Mesenchymal stem cell of adipose (primary cell): ENCODE measurements around a stretch of chr13.

DNA sequence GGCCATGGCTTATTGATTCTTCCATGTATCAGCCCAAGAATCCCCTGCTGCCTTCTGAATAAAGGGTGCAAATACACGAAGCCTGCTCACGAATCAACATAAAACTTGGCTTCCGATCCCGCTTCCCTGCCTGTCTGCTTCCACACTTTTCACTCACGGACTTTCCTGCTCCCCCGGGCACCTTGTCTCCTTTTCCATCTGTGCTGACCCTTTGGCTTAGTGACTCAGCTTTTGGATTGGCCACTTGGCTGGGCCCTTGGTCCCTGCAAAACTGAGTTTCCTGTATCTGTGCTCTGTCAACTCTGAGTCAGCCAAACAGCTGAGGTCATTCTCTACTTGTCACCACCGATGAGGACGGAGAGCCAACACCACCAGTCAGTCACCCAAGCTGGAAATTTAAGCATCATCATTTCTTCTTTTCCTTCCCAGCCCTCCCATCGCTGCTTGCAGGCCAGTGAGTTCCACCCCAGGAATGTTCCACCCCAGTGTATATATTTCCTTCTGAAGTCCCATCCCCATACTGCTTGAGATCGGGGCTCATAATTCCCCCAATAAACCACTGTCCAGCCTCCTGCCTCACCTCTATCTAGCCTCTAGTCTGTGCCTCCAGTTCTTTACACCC is 11.4 kb upstream of the USP12 start:
- CAGE, long polyA plus RNA, result no peak

DNA sequence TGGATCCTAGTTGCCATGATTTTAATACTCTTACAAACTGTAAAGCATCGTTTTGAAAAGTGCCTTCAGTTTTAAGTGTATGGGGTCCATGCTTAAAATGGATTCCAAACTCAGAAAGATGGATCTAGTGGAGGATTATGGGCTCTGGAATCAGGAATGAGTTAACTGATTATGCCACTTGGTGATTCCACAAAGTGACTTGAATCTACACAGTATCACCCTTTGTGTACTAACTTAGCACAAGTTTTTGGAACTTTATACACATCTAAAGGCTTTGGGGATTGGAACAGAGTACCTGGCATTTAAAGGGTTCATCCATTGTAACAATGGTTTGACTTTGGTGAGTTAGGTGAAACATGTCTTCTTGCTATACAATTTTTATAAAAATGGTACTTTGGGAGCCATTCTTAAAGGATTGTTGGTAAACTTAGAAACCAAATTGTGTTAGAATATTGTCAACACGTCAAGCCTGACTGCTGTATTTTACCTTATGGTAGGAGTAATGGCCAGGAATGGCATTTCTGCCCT is 1.1 kb downstream of the RPL21 start:
- CAGE, long polyA plus RNA, result no peak

DNA sequence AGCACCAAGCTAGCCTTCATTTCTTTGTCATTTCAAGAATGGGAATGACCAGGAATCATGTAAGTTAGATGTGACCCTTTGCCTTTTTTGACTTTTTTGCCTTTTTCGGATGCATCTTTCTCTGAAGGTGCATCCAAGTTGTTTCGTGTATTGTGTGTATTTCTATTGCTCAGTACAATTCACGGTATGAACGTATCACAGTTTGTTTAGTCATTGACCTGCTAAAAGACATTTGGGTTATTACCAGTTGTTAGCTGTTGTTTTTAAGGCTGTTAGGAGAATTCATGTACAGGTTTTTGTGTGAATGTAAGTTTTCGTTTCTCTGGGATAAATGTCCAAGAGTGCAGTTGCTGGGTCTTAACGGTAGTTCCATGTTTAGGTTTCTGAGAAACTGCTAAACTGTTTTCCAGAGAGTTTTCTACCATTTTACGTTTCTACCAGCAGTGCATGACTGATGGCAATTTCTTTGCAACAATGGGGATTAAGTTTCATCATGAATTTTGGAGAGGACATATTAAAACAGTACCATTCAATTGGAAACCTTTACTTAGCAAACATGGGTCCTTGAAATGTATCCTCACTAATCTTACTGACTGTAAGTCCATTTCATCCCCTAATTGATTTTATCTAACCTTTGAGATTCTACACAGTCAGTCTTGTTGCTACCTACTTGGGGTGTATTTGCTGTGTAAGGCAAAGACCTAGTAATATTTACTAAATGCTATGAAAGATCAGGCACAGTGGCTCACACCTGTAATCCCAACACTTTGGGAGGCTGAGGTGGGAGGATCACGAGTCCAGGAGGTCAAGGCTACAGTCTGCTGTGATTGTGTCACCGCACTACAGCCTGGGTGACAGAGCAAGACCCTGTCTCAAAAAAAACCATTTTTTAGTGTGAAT is 6.9 kb downstream of the RPL21 start:
- CAGE, long polyA plus RNA, result no peak

DNA sequence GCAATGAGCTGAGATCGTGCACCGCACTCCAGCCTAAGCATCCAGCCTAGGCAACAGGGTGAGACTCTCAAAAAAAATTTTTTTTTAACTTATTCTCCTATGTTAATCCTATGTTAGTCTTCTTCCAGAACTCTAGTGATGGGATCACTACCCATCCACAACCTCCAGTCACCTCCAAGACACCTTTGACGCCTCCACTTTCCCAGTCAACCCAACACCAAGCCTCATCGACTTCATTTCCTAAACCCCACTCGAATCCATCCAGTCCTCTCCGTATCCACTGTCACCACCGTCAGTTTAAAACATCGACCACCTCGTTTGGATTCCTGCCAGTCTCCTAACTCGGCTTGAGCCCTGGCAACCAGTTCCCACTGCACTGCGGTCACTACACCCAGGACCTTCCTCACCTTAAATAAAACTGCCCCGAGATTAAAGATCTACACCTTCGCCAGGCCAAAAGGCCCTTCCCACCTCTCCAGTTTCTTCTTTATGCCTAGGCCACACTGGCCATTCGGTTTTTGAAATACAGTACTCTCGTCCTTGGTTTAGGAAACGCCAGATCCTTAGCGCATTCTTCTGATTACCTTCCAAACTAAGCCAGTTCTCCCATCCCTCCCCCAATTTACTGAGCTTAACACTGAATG is 1.3 kb downstream of the MTIF3 start:
- CAGE, long polyA plus RNA, result no peak

- CAGE, long polyA plus RNA, result no peak
Measured at GRCh38 chr13:27455328-27455647, 4.9 kb upstream of the MTIF3 start.

DNA sequence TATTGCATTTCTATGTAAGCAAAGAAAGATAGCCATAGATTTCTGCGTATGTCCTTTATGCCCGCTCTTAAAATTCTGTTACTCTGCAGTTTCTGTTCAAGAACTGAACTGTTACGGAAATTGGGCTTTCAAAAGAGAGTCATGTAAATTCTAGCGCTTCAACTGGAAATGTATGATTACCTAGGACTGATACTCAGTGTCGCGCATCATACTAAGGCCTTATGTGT is 5.9 kb upstream of the MTIF3 start:
- CAGE, long polyA plus RNA, result no peak

DNA sequence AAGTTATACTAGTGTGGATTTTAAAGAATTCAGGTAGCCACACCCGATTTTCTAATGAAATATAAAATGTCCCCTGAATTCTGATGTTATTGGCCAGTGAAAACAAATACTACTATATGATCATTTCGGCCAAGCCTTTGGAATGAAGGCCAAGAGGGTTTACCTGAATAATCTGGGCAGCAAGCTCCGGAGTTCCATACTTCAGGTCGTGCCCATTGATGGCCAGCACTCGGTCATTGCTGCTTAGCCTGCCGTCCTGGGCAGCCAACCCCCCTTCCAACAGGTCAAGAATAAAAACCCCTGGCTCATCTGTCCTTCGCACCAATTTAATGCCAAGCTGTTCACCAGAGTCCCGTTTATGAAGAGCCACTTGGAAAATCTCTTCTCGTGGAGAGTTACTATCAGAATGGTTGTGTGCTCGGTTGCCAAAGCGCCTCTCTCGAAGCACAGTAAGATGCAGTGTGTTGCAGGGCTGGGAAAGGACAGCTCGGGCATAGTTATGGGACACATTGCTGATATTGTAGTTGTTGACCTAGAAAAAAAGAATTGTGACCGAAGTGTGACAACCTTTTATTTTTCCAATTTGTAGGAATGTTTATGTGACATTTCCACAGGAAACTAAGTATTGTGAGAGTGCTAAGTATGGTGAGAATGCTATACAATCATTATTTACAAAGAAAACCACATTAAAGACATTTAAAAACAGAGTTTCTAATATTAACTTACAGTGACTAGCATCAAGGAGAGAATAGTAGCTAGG is 57.9 kb downstream of the LNX2 start:
- CAGE, long polyA plus RNA, result no peak

DNA sequence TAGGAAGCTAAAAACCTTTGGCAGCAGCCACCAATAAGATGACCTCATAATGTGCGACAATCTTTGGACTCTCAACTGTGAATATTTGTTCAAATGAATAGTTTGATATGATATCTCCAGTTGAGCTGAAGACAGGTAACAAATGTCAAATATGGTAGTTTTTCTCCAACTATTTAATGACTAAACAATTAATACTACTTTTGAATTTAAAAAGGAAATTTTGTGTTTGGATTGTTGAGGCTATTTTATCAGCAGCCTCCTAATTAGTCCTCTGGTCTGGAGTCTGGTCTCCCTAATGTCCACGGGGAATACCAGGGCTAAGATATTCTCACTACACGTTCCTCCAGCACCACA is 51.0 kb upstream of the PDX1 start:
- CAGE, long polyA plus RNA, result no peak

DNA sequence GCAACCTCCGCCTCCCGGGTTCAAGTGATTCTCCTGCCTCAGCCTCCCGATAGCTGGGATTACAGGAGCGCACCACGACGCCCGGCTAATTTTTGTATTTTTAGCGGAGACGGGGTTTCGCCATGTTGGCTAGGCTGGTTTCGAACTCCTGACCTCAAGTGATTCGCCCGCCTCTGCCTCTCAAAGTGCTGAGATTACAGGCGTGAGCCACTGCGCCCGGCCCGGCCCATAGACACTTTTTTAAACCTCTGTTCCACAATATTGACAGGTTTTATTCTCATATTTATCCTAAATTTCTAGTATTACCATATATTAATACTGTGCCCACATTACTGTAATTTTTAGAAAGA is 9.3 kb downstream of the CDX2 start:
- CAGE, long polyA plus RNA, result no peak

- CAGE, long polyA plus RNA, result no peak
Measured at GRCh38 chr13:27976741-27977353, 7.7 kb upstream of the CDX2 start.

DNA sequence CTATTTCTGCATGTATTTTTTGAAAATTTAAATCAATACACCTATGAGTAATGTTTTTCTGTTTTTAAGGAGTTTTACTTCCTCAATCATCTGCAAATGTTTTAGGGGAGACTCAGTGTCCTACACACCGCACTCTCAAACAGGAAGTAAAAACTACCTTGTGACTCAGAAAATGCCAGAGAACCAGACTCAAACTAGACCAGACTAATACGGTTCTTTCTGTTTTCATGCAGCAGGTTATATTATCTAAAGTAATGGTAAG is 52.6 kb downstream of the FLT3 start:
- CAGE, long polyA plus RNA, result no peak

GRCh38 chr13:28137487-28138022 is 790 bp upstream of the PAN3 start:
- CAGE, long polyA plus RNA, result no peak

DNA sequence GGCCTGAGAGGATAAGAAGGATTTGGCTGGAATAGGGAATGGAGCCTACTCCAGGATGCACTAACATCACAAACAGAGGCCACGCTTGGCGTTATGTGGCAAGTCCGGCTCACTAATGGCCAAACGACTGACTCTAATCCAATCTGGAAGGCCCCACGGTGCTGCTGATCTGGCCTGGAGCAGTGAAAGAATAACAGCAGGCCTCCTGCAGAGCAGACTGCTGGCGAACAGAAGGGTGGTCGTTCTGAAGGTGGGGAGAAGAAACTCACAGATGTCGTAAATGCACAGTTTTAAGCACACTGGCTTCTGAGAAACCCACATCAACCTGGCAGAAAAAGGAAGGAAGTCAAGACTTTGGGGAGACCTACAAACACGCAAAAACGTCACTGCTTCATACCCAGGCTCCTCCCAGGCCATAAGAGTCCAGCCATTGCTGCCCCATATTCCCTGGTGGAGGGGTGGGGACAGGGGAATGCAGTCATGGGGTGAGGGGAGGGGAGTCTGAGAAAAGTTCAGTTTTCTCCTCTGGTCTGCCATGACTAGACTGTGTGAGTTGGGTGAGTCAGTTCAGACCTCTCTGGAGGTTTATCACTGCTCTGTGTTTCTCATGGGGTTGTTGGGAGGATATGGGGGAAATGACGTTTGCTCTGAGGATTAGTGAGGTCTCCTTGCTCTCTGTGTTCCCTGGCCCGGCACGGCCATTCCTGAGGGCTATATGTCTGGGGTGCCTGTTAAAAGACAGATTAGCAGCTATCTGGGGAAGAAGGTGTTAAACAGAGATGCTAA is 139.1 kb downstream of the FLT1 start:
- CAGE, long polyA plus RNA, result no peak

- CAGE, long polyA plus RNA, result no peak
Measured at GRCh38 chr13:28495724-28495844, 656 bp upstream of the FLT1 start.

DNA sequence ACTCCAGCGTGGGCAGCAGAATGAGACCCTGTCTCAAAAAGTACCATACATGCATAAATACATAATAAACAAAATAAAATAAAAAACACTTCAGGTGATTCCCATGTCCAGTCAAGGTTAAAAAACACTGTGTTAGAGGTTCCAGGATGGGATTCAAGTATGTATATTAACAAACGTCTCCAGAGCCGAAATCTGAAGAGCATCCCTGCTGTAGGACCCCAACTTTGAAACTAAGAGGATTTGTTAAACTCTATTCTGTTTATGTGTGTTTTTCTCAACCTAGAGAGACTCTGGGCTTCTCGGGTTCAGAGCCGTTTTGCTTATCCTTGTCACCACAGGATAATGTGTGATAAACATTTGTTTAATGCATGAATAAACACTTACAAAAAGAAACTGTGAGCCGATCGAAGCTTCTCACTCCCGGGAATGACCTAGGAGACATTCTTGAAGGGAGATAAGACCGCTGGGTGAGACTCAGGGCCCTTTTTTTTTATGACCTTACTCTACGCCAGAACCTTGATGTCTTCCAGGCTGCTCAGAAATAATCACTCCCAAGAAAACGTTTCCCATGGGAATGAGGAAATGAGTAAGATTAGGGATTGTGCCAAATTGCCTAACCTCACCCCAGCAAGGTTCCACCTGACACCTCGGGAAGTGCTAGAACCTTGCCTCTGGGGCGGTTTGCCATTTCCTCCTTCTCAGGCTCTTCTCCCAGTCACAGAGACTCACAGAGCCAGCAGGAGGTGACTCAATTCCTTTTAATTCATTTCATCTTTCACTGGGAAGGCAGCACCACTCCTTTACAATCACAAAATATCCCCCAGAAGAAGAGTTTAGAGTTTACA is 2.4 kb downstream of the SLC46A3 start:
- CAGE, long polyA plus RNA, result no peak

DNA sequence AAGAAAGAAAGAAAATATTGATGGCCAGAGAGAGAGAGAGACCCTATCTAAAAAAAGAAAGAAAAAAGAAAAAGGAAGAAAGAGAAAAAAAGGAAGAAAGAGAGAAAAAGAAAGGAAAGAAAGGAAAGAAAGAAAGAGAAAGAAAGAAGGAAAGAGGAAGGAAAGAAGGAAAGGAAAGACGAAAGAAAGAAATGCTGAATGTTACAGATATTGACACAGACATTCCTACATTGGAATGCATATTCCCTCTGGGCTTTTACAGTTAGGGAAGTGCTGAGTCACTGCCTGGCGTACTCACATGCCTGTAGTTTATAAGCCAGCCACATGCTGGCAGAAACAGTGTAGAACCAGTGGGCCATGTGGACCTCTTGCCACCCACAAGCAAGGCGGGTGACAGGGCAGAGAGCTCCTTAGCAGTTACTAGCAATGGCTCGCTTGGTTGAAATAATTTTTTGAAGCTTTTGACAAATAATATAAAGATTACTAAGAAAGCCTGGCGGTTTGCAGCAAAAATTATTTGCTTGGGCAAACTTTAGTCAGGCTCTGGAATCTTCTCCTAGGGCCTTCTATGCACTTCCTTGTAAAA is 34.7 kb upstream of the SLC46A3 start:
- CAGE, long polyA plus RNA, result no peak

DNA sequence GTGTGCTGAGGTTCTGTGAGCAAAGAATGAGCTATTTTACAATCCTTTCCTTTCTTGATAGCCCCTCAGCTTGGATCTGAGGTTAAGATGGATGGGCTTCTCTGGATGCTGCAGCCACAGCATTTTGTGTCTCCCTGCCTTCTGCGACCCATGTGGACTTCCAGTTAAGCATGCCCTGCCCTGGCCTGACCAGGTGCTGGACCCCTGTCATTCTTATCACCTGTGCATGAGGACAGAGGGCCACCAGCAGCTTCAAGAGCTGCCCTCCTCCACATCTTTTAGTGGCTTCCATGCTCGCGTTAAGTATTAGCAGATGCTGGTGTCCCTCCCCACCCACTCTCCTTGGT is 297.0 kb downstream of the MTUS2 start:
- CAGE, long polyA plus RNA, result no peak

DNA sequence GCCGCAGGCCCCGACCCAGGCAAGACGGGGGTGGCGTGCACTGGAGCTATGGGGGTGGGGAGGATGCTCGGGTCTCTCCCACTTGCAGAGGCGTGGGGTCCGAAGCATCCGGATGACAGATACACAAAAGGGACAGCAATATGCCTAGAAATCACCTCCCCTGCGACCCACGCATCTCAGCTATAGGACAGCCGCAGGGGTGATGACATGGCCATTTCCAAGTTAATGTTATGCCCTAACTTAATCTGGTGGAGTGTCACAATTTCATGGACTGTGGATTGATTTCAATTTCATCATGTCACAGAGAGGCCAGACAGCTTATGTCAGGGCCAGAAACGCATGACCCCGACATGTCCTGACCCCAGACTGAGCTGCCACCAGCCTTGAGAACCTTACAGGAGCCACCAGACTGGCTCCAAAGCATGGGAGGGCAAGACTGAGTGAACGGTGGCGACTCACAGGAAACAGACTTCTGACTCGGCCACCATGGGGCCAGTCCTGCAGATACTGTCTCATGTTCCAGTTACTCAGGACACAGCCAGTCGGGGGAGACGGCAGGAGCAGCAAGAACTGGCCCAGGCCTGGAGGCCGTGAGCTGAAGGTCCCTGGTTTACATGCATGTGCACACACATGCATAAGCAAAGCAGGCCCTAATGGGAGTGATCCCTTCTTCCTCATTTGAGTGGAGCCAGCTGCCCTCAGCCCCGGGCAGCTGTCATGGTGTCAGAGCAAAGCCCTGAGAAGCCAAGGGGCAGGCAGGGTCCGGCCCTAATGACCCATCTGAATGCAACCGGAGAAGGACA is 82.2 kb downstream of the SLC7A1 start:
- CAGE, long polyA plus RNA, result no peak

DNA sequence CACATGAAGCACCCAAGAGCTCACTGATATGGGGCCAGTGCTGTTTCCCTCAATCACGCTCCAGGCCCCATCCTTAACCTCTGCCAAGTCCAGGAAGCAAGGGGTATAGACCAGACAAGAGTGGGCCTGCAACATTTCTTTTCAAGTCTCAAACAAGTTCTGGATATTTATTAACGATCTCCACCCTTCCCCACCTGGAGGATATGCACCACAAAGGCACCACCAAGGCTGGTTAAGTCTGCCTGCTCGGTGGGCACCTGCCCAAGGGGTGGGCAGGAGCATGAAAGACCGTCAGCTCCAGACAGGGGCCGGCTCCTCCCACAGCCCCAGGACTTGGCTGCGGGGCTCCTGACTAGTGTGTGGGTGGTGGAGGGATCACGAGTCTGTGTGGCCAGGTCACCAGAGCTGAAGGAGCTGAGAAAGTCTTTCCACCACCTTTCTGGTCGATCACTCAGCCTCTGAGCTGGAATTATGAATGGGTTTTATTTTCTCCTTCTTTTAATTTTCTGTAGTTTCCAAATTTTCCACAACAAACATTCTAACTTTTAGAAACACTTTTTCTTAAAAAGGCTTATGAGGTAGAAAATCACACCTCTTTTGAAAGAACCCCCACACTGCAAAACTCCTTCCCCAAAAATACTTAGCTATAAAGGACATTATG is 7.8 kb downstream of the SLC7A1 start:
- CAGE, long polyA plus RNA, result no peak

GRCh38 chr13:29647011-29647806 is 51.7 kb upstream of the SLC7A1 start:
- CAGE, long polyA plus RNA, result no peak